GM06990 (cell line): ENCODE data around the gene SEPTIN10.

- RRBS: 45% methylated on average over 37 of the region's 114 CpGs
Measured at GRCh38 chr2:109613224-109614280, at the start of gene SEPTIN10. Gene SEPTIN10, minus strand, starts transcription at chr2:109613966.

DNA sequence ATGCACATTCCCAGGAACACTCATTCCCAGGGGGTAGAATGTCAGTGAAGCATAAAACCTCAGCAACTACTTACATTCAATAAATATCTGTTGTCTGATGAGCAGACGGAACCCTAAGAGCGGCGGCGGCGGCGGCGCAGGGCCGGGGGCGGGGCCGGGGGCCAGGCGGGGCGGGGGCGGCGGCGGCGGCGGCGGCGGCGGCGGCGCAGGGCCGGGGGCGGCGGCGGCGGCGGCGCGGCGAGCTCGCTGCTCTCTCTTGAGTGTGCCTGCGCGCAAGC is 33.9 kb upstream of the RGPD5 start:
- RRBS: no CpG with 5 or more reads among the region's 34 CpGs

- RRBS: no CpG with 5 or more reads among the region's 4 CpGs
Measured at GRCh38 chr2:110149643-110149938, 34.0 kb upstream of the MALL start.

- RRBS: no CpG with 5 or more reads among the region's 4 CpGs
Measured at GRCh38 chr2:110155806-110156407, 40.3 kb upstream of the MALL start.

DNA sequence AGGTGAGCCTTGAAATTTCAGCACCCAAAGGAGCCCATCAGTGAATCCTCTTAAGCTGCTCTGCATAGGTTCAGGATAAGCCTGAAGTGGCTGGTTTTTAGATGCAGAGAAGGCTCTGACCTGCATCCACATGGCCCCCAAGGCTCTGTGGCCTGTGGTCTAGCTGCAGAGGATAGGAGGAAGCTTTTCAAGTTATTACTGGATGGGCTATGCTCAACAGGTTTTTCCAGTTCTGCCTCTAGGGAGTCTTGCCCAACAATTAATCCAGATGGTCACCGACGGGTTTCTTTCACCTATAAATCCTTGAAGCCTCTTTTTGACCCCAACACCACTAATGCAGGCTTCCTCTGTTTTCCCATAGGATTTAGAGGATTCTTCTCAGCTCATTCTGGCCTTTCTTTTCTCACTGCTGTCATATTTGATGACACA is 52.3 kb upstream of the BCL2L11 start:
- RRBS: no CpG with 5 or more reads among the region's 2 CpGs

GRCh38 chr2:111167004-111167692 is 46.4 kb downstream of the BCL2L11 start:
- RRBS: no CpG with 5 or more reads among the region's 6 CpGs

DNA sequence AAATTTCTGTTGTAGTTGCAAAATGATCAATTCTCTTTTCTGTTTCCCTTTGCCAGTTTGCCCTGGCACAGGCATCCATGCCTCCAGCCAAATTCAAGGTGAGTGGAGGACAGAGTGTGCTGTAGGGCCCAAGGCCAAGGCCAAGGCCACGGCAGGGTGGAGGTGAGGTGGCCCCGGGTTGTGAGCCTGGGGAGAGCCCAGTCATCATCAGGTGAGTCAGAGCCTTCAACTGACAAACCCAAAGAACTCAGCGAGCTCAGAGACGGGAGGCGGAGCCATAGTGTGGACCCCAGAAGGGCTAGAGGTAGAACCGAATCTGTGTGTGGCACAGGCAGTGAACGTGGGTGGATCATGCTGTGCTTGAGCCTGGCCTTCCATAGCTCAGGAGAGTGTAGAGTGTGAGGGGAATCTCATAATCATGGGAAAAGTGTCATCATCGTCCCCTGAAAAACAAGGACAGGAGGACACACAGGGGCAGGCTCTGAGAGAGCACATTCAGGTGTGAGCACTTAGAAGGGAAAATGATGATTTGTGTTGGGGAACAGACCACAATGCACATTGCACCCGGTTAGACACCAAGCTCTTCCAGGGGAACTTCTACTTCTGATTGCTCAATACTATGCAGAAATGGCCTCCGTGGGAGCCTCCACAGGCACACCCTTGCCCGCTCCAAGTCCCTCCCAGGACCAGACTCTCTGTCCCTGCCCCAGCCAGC is 55.9 kb downstream of the BCL2L11 start:
- RRBS: no CpG with 5 or more reads among the region's 11 CpGs

DNA sequence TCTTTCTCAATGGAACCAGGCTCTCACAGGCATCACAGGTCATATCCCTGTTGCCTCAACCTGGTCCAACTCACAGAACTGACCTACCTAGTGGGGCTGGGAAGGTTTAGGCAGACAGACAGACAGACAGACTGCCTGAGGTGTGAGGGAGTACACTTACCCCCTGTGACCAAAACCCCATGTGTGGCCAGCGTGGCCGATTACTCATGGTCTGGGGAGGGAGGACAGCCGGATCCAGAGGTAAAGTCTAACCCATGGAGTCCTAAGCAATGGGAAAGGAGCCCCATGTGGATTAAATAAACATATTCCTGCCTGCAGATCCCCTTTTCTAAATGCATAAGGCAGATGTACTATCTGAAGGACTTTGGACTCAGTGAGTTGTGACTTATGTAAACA is 58.2 kb downstream of the BCL2L11 start:
- RRBS: no CpG with 5 or more reads among the region's 3 CpGs

- RRBS: no CpG with 5 or more reads among the region's 5 CpGs
Measured at GRCh38 chr2:111522305-111522801, 361.6 kb downstream of the ANAPC1 start.

- RRBS: no CpG with 5 or more reads among the region's 7 CpGs
Measured at GRCh38 chr2:111534844-111535521, 349.0 kb downstream of the ANAPC1 start.

- RRBS: no CpG with 5 or more reads among the region's 6 CpGs
Measured at GRCh38 chr2:111662934-111663406, 221.0 kb downstream of the ANAPC1 start.

DNA sequence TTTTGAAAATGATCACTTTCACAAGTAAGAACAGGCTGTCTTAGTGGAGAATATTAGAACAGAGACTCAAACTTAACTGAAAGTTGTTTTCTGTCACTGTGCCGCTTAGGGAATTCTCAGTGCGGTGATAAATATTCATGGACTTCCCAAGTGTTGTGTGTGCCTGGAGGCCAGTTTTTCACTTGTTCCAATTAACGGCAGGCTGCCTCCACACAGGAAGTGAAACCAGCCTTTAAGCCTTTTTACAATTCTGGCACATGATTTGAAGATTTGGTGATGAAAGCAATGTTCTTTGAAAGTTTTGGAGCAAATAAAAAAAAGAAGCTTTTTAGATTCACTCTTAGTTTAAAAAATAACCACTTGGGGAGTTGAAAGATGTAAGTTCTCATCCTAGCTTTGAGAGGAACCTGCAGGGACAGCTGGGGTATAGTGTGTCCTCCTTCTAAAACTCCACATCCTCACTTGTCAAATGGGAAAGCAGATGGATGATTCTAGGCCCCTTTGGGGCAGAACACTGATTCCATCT is 8.1 kb downstream of the MERTK start:
- RRBS: no CpG with 5 or more reads among the region's 3 CpGs

- RRBS: no CpG with 5 or more reads among the region's 2 CpGs
Measured at GRCh38 chr2:111973893-111974226, 75.5 kb downstream of the MERTK start.

DNA sequence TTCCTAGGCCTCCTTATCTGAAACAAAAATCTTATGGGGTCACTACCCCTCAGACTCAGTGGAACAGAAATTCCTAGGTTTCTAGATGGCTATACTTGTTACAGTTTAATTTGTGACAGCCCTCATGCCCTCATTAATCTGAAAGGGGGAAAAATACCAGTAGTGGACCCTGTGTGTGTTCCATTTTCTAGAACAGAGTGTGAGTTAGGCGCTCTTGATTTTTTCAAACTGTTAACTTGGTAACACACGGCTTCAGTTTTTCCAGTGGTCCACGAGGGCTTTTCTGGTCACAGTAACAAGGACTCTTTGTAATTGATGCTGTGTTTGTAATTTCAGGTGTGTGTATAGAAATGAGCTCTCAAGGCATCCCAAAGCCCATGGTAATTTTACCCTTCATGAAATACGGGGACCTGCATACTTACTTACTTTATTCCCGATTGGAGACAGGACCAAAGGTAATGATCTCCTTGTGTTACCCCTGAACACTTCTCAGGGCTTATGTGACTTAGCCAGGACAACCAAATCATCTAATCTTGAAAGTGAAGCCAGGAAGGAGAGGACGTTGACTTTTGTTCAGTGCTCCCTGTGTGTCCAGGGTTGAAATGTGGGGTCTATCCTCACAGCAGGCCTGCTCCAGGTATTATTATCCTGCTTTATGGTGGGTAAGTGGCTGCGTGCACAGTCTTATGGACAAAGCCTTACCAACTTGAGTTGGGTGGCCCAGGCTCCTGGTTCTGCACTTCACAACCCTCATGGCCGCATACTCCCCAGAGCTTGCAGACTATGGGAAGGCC is 45.3 kb upstream of the TMEM87B start:
- RRBS: no CpG with 5 or more reads among the region's 8 CpGs

DNA sequence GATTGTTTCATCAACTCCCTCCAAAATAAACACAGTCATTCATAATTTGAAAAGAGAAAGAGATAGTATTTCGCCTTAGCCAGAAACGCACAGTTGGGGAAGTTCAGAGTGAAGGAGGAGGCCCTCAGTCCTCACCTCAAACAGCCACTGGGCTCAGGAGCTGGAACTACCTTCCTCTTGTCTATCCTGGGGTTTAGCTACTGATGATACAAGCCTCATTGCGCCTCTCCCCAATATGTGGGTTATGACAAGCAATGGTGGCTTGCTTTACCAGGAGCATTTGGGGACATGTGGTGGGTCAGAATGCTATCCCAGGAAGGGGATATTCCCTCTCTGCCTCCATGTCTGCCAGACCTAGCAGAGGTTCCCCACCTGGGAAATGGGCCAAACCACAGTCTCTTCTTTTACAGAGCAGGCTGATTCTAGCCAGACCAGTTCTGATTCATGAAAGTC is 22.2 kb upstream of the TMEM87B start:
- RRBS: no CpG with 5 or more reads among the region's 3 CpGs

DNA sequence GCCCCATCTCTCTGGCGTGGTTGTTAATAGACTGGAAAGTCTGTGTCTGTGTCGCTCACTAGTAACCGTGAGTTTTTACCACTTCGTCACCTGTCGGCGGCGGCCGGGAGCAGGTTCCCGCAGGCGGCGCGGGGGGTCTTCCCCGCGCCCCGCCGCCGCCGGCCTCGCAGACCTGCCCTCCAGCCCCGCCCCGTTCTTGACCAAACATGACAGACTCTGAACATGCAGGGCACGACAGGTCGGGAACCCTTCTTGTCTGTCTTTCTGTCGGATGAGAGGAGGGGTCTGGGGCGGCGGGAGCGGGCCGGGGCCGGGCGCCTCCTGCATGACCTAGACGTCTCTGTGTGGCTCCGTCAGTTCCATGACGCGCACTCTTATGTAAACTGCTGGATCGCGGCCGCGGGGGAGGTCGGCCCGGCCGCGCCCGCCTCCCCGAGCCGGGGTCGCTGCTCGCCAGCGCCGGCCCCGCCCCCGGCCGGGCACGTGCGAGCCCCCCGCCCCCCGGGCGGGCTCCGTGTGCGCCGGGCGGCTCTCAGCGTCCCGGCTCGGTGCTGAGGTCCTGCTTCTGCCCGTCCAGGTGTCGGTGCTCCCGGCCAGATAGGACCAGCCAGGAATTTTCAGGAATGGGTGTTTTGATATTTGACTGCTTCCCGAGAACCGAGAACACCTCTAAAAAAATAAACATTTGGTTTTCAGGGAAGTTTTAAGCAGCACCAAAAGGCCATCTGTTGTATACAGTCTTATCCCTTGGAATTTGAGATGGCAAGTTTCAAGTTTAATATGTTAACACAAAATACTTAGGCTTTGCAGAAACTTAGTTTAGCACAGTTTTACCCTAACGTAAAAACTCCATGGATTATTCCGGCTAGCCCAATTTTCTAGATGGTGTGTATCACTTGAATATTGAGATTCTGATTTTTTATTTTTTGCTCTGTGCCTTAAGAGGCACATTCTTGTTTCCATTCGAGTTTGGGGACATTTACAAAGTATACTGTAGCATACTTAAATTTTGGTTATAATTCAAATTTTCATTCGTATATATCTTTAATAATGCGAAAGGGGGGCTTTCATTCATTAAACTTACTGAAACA is 737 bp downstream of the ZC3H6 start:
- RRBS: 3% methylated on average over 25 of the region's 74 CpGs

- RRBS: 8% methylated on average over 4 of the region's 64 CpGs
Measured at GRCh38 chr2:112432288-112433048, 977 bp downstream of the RGPD8 start.

GRCh38 chr2:112531650-112532457 is 10.4 kb upstream of the POLR1B start:
- RRBS: no CpG with 5 or more reads among the region's 9 CpGs

DNA sequence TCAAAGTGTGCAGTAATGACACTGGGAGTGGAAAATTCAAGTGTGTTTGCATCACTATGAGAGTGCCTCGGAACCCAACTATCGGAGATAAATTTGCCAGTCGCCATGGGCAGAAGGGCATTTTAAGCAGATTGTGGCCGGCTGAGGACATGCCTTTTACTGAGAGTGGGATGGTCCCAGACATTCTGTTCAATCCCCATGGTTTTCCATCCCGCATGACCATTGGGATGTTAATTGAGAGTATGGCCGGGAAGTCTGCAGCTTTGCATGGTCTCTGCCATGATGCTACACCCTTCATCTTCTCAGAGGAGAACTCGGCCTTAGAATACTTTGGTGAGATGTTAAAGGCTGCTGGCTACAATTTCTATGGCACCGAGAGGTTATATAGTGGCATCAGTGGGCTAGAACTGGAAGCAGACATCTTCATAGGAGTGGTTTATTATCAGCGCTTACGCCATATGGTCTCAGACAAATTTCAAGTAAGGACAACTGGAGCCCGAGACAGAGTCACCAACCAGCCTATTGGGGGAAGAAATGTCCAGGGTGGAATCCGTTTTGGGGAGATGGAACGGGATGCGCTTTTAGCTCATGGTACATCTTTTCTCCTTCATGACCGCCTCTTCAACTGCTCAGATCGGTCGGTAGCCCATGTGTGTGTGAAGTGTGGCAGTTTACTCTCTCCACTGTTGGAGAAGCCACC is 9.4 kb upstream of the CHCHD5 start:
- RRBS: no CpG with 5 or more reads among the region's 17 CpGs